Pulmonary lymph node (tissue), 1 donor: ENCODE measurements around a stretch of chr16.

GRCh38 chr16:85674448-85675132 is 14.2 kb downstream of the GINS2 start:
- PRO-cap = no peak

GRCh38 chr16:85752707-85753657 is 2.1 kb upstream of the C16orf74 start:
- PRO-cap = no peak

DNA sequence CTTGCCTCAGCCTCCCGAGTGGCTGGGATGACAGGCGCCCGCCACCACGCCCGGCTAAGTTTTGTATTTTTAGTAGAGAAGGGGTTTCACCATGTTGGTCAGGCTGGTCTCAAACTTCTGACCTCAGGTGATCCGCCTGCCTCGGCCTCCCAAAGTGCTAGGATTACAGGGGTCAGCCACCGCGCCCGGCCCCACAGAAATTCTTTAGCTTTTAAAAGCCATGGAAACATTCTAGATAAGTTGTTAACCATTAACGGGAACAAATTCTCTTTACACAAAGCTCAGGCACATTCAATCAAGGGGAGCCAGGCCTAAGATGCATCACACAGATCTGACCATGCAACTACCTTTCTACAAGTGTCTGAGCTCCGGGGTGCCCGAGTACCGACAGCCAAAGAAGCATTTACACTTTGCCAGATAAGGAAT is 1.1 kb downstream of the EMC8 start:
- PRO-cap = no peak

DNA sequence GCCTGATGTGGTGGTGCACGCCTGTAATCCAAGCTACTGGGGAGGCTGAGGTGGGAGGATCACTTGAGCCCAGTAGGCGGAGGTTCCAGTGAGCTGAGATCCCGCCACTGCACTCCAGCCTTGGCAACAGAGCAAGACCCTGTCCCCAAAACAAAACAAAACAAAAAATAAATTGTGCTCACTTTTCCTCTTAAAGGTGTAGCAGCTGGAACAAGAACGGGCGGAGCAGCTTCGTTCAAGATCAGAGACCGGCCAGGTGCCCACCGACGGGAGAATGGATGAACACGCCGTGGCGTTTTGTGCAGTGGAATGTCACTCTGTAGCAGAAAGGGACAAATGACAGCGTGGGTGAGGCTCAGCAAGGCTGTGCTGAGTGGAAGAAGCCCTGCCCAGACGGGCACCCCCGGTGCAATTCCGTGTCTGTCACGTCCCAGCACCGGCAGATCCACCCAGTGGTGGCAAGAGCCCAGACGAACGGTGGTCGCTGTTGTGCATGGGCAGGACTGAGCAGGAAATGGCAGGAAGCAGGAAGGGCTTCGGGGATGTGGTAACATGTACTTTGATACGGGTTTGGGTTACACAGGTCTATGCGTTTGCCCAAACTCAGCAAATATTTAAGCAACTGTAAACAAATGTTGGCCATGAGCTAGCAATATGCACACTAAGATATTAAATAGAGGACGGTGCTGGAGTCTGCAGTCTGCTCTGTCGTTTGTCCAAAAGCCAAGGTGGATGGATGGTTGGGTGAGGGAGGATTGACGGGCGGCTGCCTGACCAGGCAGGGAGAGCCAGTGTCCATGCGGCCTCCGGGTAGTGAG is 48.2 kb downstream of the COX4I1 start:
- PRO-cap = no peak

GRCh38 chr16:85848299-85848873 is 48.9 kb downstream of the COX4I1 start:
- PRO-cap = no peak

DNA sequence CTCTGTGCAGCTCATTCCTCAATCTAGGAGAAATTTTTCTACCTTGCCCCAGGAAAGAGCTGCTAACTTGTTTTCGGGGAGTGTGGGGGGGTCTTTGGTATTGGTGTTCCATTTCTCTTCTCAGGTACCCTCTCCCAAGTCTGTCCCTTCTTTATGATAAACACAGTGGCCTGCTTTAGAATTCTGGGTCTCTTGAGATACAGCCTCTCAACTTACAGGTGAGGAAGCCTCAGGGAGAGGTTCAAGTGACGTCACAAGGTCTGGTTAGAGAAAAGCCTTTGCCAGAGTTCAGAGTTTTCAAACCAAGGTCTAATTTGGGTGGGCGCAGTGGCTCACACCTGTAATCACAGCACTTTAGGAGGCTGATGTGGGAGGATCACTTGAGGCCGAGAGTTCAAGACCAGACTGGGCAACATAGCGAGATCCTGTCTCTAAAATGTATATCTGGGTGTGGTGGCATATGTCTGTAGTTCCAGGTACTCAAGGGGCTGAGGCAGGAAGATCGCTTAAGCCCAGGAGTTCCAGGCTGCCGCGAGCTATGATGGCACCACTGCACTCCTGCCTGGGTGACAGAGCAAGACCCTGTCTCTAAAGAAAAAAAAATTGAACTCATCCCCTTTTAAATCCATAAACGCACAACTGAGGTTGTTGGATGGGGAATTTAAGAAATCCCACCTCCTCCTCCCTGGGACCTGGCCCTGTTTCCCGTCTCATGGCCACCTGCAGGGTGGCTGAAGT is 2.2 kb downstream of the IRF8 start:
- PRO-cap = bidirectional peak, plus-strand start at position 305 of the sequence, minus-strand start at position 142 of the sequence

GRCh38 chr16:85962207-85962763 is 63.3 kb downstream of the IRF8 start:
- PRO-cap = no peak

- PRO-cap = no peak
Measured at GRCh38 chr16:85974385-85974667, 75.4 kb downstream of the IRF8 start.

GRCh38 chr16:85974668-85975712 is 76.0 kb downstream of the IRF8 start:
- PRO-cap = no peak

GRCh38 chr16:86051259-86051735 is 152.3 kb downstream of the IRF8 start:
- PRO-cap = no peak

DNA sequence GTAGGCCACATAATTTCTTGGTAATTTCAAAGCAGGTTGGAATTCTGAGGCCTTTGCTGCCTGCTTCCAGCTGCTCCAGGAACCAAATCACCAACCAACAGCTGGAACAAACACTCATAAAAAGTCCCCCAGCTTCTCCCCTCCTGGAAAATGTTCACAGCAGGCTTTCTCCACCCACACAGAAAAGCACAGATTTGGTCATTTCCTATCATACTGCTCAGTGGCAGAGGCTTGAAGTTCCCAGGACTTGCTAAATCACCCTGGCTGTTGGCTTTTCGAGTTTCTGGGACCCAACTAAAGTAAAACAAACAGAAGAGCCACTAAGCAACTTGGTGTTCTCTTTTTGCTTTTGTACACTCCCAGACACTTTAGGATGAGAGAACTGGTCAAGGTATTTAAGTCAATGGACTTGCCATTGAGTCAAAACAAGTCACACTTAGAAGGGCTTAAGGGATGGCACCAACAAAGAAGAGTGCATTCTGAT is 259.0 kb downstream of the IRF8 start:
- PRO-cap = no peak

GRCh38 chr16:86162619-86163142 is 263.7 kb downstream of the IRF8 start:
- PRO-cap = no peak

DNA sequence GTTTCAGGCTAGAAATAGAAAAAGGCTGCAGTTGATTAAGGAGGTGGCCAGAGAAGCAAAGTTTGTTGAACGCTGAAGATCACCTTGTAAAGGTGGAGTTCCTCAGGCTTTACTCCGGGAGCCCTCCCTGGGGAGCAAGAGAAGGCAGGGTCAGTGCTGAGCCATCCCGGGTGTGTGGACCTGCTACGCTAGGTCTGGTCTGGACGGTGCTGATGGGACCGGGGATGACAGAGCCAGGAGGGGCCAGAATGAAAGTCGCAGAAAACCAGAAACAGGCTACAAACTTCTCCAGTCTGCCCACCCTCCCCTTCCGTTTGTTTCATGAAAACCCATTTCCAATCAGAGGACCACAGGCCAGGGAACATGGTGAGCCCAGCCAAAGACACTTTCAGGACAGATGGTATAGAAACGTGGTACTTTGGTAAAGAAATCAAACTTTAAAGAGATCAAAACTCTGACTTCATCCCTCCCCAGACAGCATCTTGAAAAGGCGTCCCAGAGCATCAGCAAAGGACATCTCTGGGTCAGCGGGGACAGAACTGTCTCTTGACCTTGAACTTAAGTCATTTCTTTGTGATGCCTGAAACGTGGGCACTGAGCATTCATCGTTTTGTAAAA is 222.4 kb upstream of the FOXF1 start:
- PRO-cap = no peak

DNA sequence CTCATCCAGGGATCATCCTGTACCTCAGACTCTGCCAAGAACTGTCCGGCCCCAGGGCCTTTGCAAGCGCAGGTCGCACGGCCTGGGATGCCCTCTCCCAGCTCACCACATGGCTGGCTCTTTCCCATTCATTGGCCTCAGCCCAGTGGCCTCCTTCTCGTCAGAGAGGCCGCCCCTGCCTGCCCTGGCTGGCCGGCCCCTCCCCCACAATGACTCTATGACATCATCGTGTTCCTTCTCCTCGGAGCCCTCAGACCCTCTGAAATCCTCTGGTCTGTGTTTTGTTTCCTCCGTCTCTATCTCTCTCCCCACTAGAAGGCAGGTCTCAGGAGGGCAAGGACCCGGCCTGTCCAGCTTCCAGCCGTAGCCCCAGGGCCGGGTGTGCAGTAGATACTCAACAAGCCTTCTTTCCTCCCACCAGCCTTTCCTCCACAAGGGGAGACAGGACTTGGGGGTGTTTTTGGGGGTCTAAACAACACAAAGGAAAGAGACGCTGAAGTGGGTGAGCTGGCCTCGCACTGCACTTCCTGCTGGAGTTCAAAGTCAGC is 164.8 kb upstream of the FOXF1 start:
- PRO-cap = no peak

GRCh38 chr16:86396839-86397431 is 113.4 kb upstream of the FOXF1 start:
- PRO-cap = unidirectional peak, minus-strand start at chr16:86397137

- PRO-cap = no peak
Measured at GRCh38 chr16:86430784-86431373, 79.4 kb upstream of the FOXF1 start.

DNA sequence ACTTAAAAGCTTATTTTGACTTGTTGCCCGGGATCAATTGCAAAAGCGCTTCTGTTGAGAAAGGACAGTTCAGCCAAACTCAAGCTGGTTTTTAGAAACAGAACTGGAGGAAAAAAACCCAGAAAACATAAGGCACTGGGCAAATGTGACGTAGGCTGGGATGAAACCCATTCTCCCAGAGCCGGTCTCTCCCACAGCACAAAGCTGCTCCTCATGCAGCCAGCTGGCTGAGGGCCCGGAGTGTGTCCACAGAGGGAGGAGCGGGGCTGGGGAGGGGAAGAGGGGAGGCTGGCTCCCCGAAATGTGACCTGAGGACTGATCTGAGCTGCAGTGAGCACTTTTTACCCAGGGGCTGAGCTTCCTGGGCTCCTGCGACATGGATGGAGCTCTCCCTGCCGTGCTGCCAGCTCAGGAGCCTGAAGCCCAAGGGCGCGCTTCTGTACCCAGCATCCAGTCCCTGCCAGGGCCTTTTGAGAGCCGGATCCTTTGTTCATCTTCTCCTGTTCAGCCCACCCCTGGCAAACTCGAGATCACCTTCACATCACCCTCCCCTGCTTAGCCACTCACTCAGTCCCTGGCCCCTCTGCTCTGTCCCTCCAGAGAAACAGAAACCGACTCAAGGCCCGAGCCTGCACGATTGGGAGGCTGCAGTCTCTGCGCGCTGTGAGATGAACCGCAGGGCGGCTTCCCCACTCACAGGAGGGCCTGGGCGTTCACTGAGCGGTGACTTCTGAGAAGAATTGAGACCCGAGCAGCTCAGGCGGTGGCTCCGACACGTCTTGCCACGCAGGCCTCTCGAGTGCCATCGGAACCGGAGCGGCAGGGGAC is 21.0 kb downstream of the FOXF1 start:
- PRO-cap = no peak

DNA sequence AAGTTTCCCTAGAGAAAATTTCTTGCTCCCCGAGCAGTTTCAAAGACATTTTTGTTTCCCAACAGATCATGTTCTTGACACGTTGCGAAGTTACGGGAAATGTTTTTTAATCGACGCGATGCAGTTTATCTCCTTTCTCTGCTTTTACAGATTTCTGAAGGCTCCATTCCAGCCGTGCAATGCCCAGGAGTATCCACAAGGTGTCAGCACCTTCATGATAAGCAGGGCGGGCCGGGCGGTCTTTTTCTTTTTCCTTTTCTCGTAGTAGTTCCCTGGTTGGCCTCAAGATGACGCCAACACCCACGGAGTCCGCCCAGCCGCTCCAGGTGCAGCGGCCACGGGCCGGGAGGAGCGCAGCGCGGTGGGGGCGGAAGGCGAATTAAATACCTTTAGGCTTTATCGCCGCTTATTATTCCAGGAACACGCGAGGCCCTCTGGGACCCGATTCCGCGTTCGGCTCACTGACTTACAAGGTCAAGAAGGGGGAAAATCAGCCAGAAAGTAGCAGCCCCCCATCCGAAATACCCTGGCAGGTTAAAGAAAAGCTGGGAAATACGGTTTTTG is 2.8 kb upstream of the FOXC2 start:
- PRO-cap = no peak

- PRO-cap = unidirectional peak, plus-strand start at chr16:86604659
Measured at GRCh38 chr16:86604276-86604911, 26.0 kb downstream of the FOXL1 start.

GRCh38 chr16:86639545-86639927 is 61.2 kb downstream of the FOXL1 start:
- PRO-cap = no peak